RPMI7951 (cell line): ENCODE measurements around a stretch of chr9.

GRCh38 chr9:73328-74458 lies 44.4 kb upstream of the WASHC1 start:
- RAMPAGE, long total RNA = no peak

- RAMPAGE, long total RNA = no peak
These were observed 3.2 kb upstream of the DOCK8 start for GRCh38 chr9:211407-211960.

GRCh38 chr9:272687-273236 lies 58.1 kb downstream of the DOCK8 start:
- RAMPAGE, long total RNA = no peak

GRCh38 chr9:277674-278229 lies 63.1 kb downstream of the DOCK8 start:
- RAMPAGE, long total RNA = no peak

DNA sequence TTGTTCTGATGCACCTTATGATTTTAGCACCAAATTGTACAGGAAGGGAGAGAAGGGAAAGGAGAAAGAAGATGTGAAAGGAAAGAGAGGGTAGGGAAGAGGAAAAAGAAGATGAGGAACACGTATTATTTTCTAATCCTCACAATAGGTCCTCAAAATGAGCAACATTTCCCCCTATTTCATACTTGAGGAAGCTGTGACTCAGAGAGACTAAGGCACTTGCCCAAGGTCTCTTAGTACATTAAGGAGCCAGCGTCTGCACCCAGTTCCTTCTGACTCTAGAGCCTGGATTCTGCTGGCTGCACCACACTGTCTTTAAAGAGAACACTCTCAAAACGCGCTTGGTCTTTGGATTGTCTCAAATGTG lies 82.4 kb downstream of the DOCK8 start:
- RAMPAGE, long total RNA = no peak

- RAMPAGE, long total RNA = no peak
These were observed 59.5 kb upstream of the KANK1 start for GRCh38 chr9:444875-445508.

- RAMPAGE, long total RNA = no peak
These were observed 46.0 kb upstream of the KANK1 start for GRCh38 chr9:458480-458889.

DNA sequence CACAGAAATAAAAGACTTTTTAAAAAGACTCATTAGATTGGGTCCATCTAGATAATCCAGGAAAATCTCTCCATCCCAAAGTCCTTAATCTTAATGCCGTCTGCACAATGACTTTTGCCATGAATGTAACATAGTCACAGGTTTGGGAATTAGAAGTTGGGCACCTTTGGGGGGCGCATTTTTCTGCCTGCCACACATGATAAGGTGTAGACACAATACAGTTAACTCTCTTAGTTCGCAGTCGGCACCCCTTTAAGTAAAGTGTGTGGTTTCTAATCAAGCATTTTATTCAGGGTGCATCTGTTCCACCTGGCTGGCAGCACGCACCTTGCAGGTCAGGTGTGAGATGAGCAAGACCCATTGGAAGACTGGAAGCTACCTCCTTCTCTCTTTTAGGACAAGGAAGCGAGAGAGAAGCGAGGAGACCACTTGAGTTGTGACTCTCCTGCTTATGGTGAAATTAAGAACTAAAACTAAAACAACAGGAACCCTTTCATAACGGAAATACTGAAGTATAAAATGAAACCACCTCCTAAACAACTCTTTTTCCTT lies 32.2 kb downstream of the KANK1 start:
- RAMPAGE, long total RNA = no peak

GRCh38 chr9:565658-565983 lies 61.1 kb downstream of the KANK1 start:
- RAMPAGE, long total RNA = no peak

- RAMPAGE, long total RNA = no peak
These were observed 148.3 kb downstream of the KANK1 start for GRCh38 chr9:652859-653131.

- RAMPAGE, long total RNA = no peak
These were observed 151.5 kb downstream of the KANK1 start for GRCh38 chr9:655786-656545.

DNA sequence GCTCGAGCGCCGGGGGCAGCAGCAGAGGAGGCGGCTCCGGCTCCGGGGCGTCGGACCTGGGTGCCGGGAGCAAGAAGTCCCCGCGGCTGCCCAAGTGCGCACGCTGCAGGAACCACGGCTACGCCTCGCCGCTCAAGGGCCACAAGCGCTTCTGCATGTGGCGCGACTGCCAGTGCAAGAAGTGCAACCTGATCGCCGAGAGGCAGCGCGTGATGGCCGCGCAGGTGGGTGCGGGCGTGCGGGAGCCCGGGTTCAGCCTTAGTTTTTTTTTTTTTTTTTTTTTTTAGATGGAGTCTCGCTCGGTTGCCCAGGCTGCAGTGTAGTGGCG lies 436 bp downstream of the DMRT1 start:
- RAMPAGE, long total RNA = no peak

GRCh38 chr9:1071497-1072296 lies 21.5 kb downstream of the DMRT2 start:
- RAMPAGE, long total RNA = no peak

GRCh38 chr9:1978830-1979584 lies 36.1 kb upstream of the SMARCA2 start:
- RAMPAGE, long total RNA = no peak

GRCh38 chr9:2170497-2171004 lies 155.4 kb downstream of the SMARCA2 start:
- RAMPAGE, long total RNA = no peak

- RAMPAGE, long total RNA = no peak
These were observed 176.2 kb downstream of the SMARCA2 start for GRCh38 chr9:2191148-2191892.

GRCh38 chr9:2492889-2494003 lies 128.3 kb upstream of the VLDLR start:
- RAMPAGE, long total RNA = no peak

GRCh38 chr9:2718167-2718620 lies 884 bp downstream of the KCNV2 start:
- RAMPAGE, long total RNA = no peak

DNA sequence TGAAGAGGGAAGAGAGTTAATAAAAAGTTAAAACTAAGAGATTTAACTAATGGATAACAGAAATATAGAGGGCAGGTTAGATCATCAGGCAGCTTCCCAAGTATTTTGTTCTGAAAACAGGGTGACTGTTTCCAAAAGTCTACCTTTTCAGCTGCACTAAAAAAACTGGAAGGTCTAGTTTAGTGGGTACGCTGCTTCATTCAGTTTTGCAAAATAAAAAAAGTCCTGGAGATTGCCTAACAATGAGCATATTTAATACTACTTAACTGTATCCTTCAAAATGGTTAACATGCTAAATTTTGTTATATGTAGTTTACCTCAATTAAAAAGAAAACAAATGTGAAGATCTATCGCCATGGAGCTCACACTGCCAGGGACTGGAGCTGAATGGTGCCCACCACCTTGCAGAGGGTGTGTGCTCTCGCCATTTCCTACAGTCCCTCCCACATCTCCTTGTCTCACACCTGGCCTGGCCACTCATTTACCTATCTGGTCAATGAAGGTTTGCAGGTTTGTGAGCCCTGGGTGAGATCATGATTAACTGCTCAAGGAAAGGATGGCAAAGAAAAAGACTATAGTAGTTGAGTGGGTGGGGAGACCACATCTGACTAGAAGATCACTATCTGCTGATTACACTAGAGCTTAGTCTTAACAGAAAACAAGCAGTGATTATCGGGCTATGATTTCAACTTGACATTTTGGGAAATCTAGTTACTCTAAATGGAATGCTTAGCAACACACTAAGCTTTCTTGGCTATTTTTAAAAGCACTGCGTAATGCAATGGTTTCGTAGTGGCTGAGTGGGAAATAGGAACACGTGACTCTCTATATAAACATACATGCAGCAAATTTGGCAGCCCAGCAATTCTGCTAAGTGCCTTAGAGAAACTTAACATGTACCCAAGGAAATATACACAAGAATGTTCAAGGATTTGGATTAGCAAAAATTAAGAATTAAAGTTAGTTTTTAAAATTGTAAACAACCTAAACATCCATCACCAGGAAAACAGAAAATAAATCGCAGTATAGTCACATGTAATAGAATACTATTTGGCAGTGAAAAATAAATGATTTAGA lies 27.4 kb downstream of the PUM3 start:
- RAMPAGE, long total RNA = no peak

- RAMPAGE, long total RNA = no peak
These were observed 32.0 kb upstream of the PUM3 start for GRCh38 chr9:2875904-2876235.